M059J (cell line): ENCODE measurements around a stretch of chr9.

DNA sequence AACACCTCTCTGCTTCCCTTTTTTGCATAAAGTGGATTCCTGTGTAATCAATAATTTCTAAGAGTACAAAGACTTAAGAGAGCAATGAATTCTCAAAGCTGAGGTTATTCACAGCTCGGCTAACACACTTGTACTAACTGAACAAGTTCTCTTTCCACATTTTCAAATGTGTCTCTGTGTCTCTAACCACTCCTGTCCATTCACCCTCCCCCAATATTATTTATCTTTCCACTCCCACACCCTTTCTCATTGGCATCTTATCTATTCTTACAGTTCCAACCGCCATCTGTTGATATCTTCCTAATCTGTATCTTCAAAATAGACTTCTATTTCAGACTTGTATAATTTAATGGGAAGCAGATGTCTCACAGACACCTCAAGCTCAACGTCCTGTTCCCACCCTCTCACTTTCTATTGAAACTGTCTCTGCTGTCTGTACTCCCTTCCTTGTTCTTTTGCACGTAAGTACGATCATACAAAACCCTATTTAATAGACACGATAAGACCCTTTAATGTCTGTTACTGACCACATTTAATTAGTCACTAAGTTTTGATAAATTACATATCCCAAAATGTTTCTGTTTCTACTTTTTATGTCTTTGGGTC, 206.0 kb downstream of the ANXA1 start:
- RAMPAGE, long total RNA: no peak

DNA sequence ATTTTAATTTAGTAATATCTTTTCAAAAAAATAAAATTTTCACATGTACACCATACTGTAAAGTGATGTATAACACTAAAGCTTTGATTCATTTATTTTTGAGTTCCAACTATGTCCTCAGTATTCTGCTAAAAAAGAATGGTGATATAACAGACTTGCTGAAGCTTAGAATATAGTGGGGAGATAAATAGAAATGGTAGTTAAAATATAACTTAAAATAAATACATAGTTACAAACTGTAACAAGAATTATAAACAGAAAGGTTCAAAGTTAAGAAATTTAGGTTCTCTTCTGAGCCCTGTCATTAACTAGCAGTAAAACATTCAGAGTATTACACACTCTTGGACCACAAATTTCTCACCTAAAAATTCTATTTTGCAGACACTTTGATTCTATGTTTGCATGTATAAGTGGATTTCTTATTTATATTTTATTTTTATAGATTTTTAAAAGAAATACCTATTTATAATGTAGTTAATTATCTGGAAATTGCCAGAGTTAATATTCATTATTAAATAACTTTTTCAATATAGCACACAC, 392.1 kb downstream of the ANXA1 start:
- RAMPAGE, long total RNA: no peak

GRCh38 chr9:74822601-74822852, 65.2 kb downstream of the TRPM6 start:
- RAMPAGE, long total RNA: no peak

- RAMPAGE, long total RNA: no peak
These were observed 1.3 kb downstream of the CARNMT1 start for GRCh38 chr9:75026853-75027219.

DNA sequence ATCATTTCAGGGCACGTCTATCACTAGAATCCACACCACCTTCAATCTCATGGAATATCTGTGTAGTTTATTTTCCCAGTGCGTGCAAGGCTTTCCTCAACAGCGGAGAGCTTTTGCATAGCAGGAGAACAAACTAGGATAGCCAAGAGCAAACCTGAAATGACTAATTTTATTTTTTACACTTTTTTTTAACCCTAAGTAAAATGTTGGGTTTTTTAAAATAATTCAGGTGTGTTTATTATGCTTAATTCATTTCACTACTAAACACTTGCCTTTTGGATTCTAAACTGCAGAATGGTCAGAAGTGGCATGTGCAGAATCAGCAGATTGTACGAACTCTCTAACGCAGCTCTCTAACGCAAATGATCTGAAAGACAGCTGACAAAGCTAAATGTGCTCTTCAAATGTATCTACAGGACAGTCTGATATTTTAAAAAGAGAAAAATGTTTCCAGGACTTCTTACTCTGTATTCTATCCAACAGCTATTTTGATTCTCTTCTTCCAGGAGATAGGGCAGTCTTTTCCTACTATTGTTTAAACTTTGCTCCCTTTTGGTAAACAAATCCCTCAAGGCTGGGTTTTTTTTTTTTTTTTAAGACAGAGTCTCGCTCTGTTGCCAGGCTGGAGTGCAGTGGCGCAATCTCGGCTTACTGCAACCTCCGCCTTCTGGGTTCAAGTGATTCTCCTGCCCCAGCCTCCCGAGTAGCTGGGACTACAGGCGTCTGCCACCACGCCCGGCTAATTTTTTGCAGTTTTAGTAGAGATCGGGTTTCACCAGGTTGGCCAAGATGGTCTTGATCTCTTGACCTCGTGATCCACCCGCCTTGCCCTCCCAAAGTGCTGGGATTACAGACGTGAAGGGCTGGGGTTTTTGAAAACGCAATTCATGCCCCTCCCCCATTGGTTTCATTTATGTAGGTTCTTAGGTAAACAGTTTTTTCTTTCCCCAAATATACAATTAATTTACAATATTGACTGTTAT, 1.3 kb downstream of the NMRK1 start:
- RAMPAGE, long total RNA: no peak

DNA sequence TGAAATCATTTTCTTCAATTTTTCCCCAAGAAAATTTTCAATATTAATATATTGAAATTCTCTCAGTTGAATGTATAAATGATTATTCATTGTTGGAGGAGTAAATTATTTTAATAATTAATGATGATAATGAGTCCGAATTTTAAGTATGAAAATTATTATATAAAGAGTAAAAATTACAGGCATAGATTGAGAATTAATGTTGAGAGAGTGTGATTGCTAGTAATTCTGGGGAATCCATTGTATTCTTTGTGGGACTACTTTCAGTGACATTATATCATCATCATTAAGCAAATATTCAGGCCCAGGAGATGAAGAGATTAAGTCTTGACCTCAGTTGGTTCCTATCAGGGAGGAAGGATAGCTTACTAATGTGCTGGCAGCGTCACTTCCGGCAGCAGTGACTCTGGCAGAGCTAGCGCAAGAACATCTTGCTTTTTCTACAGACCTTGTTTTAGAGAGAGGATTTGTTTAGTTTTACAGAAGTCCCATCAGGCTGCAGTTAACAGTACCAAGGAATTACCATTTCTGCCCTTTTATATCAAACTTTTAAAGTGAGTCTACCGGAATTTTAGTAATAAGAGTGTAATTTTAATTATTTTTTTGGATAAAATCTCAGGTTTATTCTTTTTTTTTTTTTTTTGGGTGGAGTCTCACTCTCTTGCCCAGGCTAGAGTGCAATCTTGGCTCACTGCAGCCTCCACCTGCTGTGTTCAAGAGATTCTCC, 20.2 kb downstream of the OSTF1 start:
- RAMPAGE, long total RNA: no peak

GRCh38 chr9:75890775-75891700, 565 bp downstream of the PCSK5 start:
- RAMPAGE, long total RNA: no peak

GRCh38 chr9:75892233-75893482, 2.2 kb downstream of the PCSK5 start:
- RAMPAGE, long total RNA: no peak

GRCh38 chr9:75903961-75904367, 13.5 kb downstream of the PCSK5 start:
- RAMPAGE, long total RNA: no peak

DNA sequence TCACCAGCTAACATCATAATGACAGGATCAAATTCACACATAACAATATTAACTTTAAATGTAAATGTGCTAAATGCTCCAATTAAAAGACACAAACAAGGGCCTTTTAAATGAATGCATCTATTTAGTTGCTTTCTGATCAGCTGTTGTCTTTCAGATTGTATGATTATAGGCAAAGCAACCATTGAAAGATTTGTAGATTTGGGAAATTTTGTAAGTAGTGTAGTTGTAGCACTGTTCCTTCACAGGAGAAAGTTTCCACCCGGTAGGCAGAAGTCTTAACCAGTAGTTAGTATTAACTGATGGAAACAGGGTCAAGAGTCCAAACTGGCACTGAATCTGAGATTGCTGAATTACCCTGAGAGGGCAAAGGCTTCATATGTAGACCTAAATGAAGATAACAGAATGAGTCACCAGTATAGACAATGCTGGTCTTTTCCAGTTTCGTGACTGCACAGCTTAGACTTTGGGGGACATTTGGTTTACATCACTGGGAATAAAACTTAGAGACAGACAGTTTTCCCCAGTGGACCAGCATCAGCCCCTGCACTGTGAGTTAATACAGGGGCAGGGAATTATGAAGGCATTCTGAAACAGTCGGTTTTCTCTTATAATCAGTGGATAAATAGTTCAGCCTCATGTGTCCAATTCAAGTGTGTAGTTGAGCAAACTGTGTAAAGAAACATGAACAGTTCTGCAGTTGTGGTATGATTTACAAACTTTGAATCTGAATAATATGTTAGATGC, 60.5 kb downstream of the PCSK5 start:
- RAMPAGE, long total RNA: no peak

- RAMPAGE, long total RNA: no peak
These were observed 69.4 kb downstream of the PCSK5 start for GRCh38 chr9:75959636-75960496.

DNA sequence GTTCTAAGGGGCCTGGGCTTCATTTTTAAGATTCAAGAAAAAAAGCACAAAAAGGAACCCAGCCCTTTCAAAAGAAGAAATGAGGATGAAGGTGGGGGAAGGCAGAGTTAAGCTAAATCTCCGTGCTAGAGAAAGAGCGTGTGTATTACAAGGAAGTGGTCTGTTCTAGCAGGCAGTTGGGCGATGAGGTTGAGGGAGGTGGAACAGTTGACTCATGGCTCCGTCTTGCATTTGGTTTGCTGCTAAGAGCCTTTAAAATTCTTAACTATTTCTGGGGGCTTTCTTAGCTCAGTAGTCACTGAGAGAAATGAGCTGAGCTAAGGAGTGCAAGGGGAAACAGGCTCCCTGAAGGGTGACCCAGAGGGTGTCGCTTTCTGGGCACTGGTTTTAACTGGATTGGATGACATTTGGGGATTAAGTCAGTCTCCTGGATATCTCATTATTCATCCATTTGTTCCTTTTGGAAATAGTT, 117.4 kb downstream of the GCNT1 start:
- RAMPAGE, long total RNA: no peak

GRCh38 chr9:76651171-76651621, 192.2 kb downstream of the GCNT1 start:
- RAMPAGE, long total RNA: no peak

- RAMPAGE, long total RNA: no peak
These were observed 30.0 kb downstream of the PRUNE2 start for GRCh38 chr9:76875792-76876480.

DNA sequence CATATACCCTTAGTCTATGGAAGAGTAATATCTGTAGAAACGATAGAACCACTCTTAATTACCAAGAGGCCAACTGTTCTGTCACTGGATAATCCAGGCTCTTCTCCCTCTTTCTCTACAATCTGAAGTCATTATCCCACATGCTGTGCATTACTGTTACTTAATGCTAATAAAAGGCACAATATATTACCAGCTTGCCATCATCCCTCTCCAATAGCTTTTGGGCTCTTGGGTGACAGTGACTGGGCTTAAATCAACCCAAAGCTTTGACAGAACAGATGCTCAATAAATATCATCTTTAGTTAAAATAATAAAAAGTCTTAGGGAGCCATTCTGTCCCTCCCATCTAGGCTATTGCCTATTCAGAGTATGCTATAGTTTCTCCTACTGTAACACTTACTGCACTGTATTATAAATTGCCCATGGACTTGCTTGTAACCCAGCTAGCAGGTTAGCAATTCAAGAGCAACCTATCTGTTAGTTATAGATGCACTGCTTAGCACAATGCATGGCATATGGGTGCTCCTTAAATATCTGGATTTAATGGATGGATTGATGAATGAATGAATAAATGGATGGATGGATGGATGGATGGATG, 133.5 kb downstream of the GNAQ start:
- RAMPAGE, long total RNA: no peak

- RAMPAGE, long total RNA: no peak
These were observed 34.1 kb downstream of the GNAQ start for GRCh38 chr9:77996959-77998459.

DNA sequence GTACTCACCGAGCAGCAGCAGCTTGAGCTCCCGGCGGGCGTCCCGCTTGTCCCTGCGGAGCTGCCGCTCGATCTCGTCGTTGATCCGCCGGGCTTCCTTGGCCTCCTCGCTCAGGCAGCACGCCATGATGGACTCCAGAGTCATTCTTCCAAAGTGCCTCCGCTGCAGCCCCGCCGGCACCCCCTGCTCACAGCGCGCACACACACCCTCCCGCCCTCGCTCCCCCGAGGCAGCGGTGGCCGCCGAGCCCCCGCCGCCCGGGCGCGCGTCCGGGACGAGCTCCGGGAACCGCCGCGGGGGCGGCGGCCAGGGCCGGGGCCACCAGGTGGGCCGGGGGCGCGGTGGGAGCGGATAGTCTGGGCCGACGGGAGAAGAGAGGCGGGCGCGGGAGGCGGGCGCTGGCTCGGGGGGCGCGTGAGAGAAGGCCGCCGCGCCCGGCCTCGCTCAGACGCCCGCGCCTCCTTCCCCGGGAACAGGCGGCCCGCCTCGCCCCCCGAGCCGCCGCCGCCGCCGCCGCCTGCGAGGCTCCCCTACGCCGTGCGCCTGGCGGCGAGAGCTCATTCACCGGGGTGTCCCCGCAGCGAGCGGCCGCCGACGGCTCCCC, 417 bp downstream of the GNAQ start:
- RAMPAGE, long total RNA: no peak

DNA sequence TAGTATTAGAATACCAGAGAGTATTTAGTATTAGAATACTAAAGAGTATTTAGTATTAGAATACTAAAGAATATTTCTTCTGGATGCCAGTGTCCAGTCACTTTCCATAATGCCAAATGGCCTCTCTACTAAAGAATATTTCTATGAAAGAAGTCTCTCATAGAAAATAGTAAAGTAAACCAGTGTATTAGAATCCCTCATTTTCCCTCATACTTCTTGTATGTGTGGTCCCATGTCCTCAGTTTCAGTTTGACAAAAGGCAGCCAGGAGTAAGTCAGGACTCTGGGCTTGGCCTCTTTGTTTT, 47.4 kb upstream of the CEP78 start:
- RAMPAGE, long total RNA: no peak

DNA sequence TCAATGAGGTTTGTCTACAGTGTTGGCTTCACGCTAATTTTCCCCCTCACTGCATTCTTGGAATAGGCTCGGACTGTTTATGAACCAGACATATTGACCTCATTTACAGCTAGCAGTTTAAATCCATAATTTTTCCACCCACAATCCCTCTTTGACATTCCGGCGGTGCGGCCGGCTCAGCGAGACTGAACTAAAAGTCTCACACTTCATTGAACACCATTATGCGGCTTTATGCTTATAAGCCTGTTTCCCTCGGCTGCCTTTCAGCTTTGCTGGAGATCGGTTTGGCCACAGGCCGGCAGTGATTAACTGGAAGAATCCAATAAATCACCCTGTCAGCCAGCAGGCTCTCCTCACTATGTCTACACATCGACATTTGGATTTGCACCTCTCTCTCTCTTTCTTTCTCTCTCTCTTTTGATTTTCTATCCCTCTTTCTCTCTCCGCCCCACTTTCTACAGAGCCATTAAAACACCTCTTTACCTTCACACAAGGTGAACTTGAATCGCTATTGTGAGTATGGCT, 315.0 kb upstream of the TLE4 start:
- RAMPAGE, long total RNA: no peak

DNA sequence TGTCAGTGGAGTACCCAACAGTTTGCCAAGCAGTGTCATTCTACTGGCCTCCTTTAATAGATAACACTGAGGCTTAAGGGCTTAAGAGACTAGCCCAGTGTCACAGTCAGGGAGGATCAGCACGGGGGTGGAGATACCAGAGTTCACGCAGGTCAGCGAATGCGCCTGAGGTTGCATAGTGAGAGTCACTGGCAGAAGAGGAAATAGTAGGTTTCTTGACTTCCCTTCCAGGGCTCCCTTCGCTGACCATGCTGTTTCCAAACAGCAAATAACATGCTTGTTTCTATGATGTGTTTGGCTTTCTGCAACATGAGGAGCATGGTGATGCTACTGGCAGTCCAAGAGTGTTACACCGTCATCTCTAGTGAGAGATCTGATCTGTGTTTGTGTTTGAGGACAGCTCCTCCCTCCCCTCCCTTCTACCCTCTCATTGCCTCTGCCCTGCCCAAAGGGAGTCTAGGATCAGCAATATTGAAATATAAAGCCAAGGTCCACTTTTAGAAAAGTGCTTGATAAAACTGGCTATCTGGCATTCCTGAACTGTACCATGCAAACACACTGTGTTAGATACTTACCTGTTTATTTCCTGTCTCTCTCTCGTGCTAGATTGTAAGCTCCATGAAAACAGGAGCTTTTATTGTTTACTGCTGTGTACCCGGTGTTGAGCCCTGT, 12.3 kb downstream of the TLE4 start:
- RAMPAGE, long total RNA: no peak